Retinal pigment epithelial cell (primary cell): ENCODE measurements around the genes OTP and AP3B1.

- RRBS, result no CpG with 5 or more reads among the region's 3 CpGs
Observed at GRCh38 chr5:76946979-76947258, 5.9 kb upstream of the CRHBP start.

DNA sequence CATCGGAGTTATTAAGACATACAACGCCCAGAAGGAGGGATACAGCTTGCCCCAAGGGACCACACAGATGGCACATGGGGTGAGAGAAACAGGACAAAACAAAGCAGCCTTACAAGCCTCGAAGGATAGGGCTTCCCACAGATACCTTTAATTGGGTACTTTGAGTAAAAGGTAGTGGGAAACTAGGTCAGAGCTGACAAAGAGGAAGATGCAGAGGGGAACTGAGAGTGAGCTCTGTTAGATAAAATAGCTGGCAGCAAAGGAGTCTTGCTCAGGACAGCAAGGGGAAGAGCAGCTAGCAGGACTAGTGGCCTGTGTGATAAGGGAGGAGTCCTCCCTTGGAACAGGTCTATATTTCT lies 48.2 kb downstream of the OTP start:
- RRBS, result no CpG with 5 or more reads among the region's 3 CpGs

DNA sequence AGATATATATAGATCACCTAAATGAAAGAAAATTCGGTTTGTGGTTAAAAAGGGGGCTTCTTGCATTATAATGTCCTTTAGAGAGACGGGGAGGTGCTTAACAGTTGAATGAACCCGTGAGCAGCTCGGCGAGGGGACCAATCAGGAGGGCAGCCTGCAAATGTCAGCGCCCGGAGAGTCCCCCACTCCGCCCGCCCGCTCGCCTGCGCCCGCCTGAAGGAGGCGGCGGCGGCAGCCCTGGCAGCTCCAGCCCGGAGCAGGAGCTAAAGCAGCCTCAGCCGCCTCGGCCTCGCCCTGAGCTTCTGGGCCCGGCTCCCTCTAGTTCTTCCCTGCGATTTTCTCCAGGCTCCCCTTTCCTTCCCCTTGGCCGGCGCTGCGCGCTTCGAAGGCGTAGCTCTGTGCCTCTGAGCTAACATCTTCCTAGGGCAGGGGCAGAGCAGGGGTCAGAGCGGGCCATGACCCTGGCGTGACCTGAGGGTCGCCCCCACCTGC lies at the start of gene OTP:
Gene OTP (minus strand): TSS at position 72 of the 492 bp plus-strand sequence.
- RRBS, result 4% methylated on average over 13 of the region's 31 CpGs

- RRBS, result no CpG with 5 or more reads among the region's 4 CpGs
Observed at GRCh38 chr5:77761562-77762107, 14.5 kb downstream of the TBCA start.

GRCh38 chr5:77767363-77768385 lies 8.5 kb downstream of the TBCA start:
- RRBS, result no CpG with 5 or more reads among the region's 4 CpGs

DNA sequence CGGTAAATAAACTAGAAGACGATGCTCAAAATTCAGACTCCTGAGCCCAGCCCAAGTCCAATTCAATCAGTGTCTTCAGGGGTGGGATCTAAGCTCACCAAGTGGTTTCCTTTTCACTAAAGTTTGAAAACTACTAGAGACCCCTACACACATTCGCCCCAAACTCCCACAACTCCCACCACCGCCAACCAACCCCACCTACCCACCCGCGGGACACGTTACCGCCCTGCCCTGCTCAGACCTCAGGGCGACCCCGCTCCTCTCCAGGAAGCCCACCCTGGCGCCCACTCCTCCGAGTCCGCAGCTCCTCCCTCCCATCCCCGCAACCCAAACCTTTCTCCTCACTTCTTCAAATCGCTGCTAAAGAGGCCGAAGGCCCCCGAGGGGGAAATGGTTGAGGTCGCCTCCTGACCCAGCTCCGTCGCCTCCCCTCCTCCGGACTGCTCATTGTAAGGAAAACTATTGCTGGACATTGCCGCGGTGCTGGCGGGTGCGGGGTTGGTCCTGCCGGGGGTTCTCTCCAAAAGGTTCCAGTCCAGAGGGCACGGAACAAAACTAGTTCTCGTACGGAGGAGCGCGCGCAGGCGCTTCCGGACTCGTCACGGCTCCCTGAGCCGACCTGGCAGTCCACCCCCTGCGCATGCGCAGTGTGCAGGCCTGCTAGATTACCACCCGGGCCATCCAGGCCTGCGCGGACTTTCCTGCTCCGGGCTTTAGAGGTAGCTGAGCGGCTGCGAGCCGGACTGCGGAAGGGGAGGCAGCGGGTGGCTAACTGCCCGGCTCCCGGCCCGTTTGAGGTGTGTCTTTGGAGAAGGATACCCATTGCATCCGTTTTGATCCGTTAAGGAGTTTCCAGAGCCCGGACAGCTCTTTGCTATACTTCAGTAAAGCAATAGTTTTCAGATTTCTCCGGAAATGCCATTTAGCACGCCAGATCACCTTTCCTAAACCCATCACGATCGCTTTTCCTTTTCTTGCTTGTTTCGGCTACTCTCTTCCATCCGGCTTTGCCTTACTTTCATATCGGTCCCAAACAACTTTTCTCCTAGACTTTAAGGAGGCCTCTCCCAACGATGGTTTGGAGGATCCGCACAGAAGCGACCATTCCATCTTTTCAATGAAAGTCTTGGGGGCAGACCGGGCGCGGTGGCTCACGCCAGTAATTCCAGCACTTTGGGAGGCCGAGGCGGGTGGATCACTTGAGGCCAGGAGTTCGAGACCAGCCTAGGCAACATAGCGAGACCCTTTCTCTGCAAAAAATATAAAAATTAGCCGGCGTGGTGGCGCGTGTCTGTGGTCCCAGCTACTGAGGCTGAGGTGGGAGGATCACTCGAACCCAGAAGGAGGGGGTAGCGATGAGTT lies at the start of gene AP3B1:
Gene AP3B1 (minus strand): TSS at position 592 of the 1,362 bp plus-strand sequence.
- RRBS, result under 1% methylated on average over 30 of the region's 78 CpGs

- RRBS, result no CpG with 5 or more reads among the region's 4 CpGs
Observed at GRCh38 chr5:78483511-78484334, 123.3 kb downstream of the SCAMP1 start.

DNA sequence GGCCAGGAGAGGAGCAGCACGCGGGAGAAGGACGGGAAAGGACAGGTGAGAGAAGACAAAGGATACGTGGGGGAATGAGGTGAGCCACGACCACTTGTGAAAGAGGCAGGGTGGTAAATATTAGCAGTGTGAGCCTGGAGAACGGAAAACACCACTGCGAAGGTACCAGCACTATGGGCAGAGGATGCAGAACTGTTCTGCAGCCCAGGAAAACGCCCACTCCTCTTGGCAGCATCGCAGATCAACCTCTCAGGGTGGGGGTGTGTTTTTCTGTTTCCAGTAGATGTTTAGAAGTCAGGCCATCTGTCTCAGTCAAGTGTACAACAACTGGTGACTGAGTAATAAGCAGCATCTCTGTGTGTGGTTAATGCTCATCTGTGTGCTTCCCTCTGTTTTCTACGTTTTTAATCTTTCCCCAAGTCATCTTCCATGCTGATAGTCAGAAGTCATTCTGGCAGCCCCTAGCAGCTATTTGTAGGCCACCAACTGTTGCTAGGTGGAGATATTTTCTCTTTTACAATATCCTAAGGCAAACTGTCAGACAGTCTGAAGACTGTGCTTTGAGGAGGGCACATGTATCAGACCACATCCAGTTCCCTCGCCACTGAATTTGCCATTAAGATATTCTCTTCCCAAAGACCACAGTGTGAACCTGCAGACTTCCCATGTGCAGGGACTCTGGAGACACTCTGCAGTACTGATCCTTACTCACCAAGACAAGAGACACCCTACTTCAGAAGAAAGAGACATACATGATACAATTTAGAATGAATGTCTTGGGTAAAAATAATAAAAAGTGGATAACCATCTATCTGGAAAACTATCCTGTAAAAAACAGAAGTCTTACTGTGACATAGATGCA lies 137.8 kb downstream of the SCAMP1 start:
- RRBS, result no CpG with 5 or more reads among the region's 11 CpGs

GRCh38 chr5:78545035-78545281 lies 103.6 kb downstream of the LHFPL2 start:
- RRBS, result no CpG with 5 or more reads among the region's 6 CpGs

DNA sequence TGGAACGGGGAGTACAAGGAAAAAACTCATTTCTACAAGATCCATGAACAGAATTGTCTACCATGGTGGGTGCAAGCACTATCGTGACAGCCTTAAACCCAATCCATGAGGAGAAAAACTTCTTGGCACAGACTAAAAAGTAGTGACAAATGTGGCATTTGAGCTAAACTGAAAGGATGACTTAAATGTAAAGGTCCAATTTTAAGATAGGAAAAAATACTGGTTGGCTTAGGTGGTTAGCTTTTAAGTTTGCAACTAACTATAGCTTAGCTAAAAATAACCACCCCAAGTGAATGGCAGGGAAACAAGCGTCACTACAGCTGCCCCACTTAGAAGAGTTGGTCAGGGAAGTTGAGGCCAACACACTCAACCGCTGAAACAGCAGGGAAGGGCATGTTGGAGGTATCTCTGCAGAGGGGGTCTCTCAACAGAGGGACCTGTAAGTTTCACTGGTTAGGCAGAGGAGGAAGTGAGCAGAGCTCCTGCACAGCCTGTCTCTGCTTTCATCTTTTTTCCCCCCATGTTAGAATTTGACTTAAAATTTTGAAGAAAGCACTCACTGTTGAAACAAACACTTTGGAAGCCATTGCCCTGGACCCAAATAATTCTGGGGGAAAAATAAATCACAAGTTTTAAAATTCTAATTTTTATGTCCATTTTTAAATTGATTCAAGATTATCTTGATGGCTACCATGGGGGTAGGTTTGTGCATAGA lies 75.3 kb downstream of the LHFPL2 start:
- RRBS, result no CpG with 5 or more reads among the region's 4 CpGs

DNA sequence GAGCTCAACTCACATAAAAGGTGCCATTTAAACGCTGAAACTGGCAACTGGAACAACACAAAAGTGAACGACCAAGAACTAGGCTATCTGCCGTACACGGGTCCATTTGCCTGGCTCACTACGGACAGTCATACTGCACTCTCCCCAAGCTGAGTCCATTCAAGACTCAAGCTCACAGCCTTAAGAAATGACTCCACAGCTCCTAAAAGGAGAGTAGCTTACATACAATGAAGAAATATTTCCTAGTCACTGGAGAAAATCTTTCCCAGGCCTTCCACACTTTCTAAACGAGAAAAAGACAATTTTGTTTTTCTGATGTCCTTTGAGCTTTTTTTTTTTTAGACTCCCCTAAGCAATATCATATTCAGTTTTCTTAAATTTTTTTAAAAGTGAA lies 71.1 kb downstream of the LHFPL2 start:
- RRBS, result no CpG with 5 or more reads among the region's 6 CpGs

DNA sequence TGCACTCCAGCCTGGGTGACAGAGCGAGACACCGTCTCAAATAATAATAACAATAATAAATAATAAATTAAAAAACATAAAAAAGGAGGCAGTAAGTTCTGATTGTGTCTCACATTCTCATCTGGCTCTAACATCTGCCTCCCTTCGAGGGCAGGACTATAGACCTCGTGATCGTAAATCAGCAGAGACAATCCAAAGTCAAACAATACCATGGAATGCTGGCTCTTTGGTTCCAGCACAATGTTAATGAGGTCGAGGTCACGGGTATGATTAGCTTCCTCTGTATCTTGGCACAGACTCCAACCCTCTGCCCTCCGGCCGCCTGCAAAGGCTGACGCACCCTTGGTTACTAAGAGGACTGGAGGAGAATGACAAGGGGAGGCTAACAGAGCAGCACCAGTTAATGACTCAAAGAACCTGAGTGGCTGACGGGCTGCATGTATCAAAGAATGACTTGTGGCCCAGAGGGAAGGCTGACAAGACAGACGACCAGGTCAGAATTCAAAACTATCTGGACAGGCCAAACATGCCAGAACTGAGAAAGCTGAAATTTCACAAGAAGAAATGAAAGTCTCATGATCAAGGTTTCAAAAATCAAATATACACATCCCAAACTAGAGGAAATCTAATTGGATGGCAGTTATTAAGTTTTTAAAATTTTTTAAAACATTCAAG lies 10.1 kb downstream of the LHFPL2 start:
- RRBS, result no CpG with 5 or more reads among the region's 12 CpGs

GRCh38 chr5:78766062-78766550 lies 117.5 kb upstream of the LHFPL2 start:
- RRBS, result no CpG with 5 or more reads among the region's 5 CpGs

DNA sequence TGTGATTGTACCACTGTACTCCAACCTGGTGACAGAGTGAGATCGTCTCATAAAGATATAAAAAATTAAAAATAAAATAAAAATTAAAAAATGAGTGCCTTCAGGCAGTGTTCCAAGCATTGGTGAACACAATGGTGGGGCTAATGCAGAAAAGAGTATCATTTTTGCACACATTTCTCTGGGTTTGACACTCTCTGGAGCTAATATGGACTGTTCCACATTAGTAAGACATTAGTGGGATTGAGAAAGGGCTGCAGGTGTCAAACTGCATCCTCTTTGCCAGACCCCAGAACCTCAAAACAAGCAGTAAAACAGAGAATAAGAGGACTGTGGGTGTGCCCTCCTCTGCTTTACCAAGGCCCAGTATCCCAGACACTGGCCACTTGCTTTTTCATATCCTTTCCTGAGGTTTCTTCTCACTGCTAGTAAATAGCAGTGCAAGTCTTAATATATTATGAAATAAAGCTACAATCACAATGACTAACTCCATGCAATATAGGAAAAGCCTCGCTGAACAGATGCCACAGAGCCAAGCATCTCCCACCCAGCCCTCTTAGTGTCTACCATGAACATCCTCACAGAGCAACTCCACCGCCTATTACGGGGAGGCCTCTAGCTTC lies 130.5 kb upstream of the LHFPL2 start:
- RRBS, result no CpG with 5 or more reads among the region's 4 CpGs

GRCh38 chr5:79030868-79031586 lies 38.4 kb downstream of the DMGDH start:
- RRBS, result no CpG with 5 or more reads among the region's 12 CpGs

- RRBS, result no CpG with 5 or more reads among the region's 14 CpGs
Observed at GRCh38 chr5:79032134-79032849, 37.2 kb downstream of the DMGDH start.

DNA sequence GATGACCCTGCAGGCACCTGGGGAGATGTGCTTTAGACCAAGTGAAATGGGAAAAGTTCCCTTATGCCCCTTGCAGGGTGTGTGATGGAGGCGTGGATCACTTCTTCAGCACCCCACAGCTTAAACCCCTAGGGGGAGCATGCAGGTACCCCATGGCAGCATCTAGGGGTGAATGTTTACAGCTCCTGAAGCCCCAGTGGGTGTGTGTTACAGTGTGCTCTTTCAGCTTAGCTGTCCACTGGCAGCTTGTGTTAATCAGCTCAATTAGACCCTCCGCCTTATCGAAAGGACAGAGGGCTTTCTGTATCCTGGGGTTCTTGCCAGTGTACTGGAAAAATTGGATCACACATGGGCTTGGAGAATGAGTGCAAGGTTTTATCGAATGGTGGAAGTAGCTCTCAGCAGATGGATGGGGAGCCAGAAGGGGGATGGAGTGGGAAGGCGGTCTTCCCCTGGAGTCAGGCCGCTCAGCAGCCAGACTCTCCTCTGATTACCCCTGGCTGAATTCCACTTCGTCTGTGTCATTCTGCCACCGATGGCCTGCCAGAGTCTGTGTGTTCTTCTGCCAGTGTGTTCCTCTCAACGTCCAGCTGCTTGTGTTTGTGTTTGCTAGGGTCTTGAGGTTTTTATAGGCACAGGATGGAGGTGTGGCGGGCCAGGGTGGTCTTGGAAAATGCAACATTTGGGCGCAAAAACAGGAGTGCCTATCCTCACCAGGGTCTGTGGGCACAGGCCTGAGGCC lies 6.3 kb downstream of the BHMT2 start:
- RRBS, result no CpG with 5 or more reads among the region's 11 CpGs

DNA sequence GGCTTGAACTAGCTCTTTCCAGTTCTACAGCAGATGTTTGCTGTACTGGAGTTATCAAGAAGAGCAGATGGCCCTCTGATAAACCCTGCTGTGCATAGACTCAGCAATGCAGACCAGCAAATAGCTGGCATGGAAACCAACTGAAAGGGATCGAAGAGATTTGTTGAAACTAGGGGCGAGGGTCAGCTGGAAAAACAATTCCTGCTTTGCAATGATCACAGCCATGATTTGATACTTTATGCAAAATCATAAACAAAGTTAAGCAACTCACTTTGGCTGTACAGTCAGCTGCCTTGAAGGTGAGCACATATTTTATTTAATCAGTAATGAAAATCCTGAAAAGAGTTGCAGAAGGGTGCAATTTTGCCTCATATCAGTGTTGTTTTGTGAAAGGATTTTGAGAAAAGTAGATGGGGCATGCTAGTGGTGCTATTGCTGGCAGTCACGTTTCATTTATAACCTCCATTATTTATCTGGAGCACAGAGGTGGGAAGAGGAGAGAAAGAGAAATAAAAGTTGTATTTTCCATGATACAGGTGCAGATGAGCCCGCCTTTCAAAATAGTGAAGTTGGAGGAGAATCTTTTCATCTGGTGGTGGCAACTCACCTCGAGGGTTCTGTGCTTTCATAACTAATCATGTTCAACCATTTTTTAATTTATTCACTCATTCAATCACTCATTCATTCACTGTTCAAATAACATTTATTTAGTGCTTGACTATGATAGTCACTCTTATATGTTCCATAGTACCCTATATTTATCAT lies 17.6 kb upstream of the BHMT start:
- RRBS, result no CpG with 5 or more reads among the region's 5 CpGs

DNA sequence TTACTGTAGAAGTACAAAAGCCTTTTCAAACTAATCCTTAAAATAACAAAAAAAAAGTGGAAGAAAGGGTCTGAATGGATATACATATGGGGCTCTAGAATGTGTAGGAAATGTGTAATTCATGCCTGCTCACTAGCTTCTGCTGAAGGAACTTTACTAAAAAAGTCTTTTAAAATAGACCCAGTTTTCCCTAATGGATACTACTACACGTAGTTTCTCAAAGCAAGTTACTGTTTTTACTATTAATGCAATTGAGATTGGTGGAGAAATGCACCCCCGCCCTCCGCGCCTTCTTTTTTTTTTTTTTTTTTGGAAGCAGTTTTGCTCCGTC lies 2.4 kb downstream of the JMY start:
- RRBS, result no CpG with 5 or more reads among the region's 5 CpGs